ENCODE data around the gene KRBOX4.

GRCh38 chrX:41560923-41561449, 113.8 kb downstream of the NYX start:
- PRO-cap: bidirectional peak, plus-strand start at chrX:41561229, minus-strand start at chrX:41561155

- PRO-cap: no peak
Measured at GRCh38 chrX:41621038-41621870, 67.5 kb upstream of the GPR34 start.

- PRO-cap: no peak
Measured at GRCh38 chrX:41899259-41899884, 24.0 kb downstream of the CASK start.

- PRO-cap: no peak
Measured at GRCh38 chrX:42815964-42816493, 38.1 kb upstream of the PPP1R2C start.

DNA sequence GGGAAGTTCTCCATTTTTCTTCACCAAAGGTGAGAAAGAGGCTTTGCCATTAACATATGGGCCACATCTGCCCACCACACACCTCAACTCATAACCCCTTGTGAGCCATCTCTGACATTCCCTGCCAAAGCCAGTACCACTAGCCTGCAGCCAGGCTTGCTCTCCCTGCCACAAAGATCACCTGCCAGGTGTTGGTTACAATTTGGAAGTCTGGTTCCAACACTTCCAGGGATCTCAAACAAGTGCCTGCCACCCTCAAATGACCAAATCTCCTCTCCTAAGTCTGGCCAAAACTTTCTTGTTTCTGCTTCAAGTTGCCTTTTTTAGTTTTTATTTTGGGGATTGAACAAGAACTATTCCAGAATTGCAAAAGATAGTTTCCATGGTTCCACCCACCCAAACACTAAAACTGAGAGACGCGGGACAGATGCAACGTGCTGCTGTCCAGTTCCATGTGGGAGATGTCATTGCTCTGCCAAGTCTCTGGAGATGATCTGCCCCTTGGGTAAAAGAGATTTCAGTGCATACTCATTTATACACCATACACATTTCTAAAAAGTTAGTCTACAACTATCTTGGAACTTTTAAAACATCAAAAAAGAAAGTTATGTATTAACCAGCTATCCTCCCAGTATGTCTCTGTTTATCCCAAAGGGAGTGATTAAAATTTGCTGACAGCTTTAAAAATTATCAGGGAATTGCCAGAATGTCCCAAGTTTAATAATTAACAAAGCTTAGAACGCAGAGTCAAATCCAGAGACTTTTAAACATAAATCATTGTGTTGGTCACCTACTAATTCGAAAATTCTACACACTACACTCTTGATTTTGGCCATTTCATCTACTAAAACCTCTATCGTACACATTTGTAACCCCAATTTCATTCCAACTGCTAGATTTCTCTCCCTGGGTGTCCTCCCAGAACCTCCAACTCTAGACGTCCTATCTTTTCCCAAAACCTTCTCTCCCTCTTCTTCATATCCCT, 3.3 kb downstream of the MAOB start:
- PRO-cap: no peak

- PRO-cap: no peak
Measured at GRCh38 chrX:43969212-43970000, 3.8 kb downstream of the NDP start.

GRCh38 chrX:44450620-44450992, 92.1 kb downstream of the FUNDC1 start:
- PRO-cap: no peak

- PRO-cap: no peak
Measured at GRCh38 chrX:44875789-44876605, 3.0 kb downstream of the KDM6A start.

GRCh38 chrX:45289706-45290103, 89.0 kb upstream of the DIPK2B start:
- PRO-cap: no peak

DNA sequence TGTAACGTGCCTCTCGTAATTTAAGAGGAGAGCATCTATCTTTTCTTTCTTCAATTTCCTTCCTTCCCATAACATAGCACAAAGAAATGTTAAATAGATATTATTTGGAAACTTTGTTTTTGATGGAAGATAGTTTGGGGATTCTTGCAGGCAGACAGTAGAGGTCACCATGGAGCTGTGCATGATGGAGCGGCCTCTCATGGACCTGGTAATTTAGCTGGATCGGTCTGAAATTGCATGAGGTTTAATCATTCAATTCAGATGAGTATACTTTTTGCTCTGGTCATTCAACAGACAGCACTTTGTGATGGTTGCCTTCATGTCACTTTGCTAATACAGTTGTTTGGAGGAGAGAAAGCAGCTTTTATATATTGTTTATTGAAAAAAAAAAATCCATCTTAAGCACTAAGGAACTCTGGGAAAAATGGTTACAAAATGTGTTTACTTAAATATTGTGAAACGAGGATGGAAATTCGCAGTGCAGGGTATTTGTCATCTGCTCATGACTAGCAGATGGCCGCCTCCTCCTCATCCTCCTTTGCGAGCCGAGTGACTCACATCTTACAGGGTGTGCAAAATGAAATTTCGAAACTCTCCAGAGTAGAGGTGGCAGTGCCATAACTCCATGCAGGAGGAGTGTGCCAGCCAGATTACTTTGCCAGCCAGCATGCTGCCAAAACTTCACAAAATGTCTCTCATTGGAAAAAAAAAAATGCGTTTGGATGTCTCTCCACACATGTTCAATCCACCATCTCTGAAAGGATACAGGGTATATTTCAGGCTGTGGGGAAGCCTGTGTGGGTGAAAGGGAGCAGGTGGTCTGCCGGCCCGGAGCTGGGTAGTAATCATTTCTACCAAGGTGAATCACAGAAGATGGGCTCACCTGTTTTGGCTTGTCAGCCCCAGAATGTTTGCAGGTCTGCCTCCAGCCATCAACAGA, 314.8 kb upstream of the DIPK2B start:
- PRO-cap: no peak

GRCh38 chrX:45760313-45761276, 559.9 kb upstream of the DIPK2B start:
- PRO-cap: no peak

- PRO-cap: no peak
Measured at GRCh38 chrX:45850579-45851073, 596.5 kb upstream of the KRBOX4 start.

GRCh38 chrX:45851074-45851787, 595.9 kb upstream of the KRBOX4 start:
- PRO-cap: unidirectional peak, minus-strand start at chrX:45851502; unidirectional peak, minus-strand start at chrX:45851532

- PRO-cap: no peak
Measured at GRCh38 chrX:46371127-46371354, 76.1 kb upstream of the KRBOX4 start.

- PRO-cap: bidirectional peak, plus-strand start at chrX:46447330, minus-strand start at chrX:46447164
Measured at GRCh38 chrX:46447008-46448134, at the start of gene KRBOX4. KRBOX4 (plus strand) TSS chrX:46447297.

DNA sequence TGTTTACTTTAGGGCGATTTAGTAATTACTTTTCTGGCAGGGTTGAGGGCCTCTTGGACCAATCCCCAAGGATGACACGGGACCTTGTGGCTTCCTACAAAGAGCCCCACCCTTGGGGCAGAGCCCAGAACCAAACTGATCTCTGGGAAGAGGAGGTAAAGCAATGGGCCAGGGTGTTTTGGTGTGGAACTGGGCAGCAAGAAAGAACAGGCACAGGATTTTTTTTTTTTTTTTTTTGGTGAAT, 59.8 kb downstream of the CHST7 start:
- PRO-cap: no peak

GRCh38 chrX:46758353-46759053, 415 bp downstream of the SLC9A7 start:
- PRO-cap: no peak

DNA sequence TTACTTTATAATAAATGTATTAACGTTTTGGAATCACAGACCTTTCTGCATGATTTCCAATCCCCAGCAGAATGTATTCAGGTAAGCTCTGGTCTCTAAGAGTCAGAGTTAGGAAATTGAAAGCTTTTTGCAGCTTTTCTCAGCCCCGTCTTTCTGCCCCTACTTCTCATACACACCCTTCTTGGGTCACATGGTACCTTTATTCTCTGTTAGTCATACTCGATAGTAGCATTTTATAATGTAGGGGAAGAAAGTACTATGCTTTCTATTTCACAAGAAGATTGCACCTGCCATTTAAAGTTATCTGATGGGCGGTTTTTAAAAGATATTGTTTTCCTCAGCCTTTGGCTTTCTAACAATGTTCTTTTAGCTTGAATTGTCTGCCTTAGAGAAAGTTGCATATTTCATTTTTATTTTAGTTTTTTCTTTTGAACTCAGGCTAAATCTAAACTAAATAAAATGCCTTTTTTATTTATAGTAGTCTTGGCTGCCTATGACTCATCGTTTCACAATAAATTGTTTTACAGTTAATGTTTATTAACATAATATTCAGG, 1.4 kb downstream of the RP2 start:
- PRO-cap: no peak

DNA sequence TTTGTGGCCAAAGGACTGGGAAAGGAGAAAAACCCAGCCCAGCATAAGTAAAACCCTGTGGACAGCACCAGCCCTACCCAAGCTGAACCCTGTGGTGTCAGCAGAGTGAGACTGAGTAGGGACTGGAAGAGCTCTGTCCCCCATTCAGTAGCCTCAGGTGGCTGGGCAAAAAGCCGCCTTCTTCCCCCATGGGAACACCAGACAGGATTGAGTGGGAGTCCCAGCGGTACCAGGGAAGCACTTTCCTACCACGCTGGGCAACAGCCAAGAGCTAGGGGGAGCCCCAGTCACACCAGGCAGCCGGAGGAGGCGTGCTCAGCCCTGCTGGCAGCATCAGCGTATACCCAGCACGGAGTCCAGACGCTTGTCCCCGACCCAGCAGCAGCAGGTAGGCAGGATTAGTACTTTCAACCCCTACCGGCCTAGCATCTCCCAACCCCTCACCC, 8.6 kb upstream of the JADE3 start:
- PRO-cap: no peak

DNA sequence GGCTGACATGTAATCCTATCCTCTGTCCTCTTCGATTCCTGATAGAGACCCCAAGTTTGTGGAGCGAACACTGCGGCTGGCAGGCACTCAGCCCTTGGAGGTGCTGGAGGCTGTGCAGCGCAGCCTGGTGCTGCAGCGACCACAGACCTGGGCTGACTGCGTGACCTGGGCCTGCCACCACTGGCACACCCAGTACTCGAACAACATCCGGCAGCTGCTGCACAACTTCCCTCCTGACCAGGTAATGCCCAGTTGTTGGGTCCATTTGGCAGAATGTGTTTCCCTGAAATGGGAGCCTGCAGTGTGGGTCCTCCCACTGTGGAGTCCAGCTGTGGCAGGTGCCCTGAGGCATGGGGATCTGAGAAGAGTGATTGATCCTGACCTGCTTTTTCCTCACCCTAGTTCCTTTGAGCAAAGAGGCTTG, 8.6 kb upstream of the CDK16 start:
- PRO-cap: no peak